Subcutaneous adipose tissue (tissue), 3 donors: ENCODE measurements around the gene RAB9A.

DNA sequence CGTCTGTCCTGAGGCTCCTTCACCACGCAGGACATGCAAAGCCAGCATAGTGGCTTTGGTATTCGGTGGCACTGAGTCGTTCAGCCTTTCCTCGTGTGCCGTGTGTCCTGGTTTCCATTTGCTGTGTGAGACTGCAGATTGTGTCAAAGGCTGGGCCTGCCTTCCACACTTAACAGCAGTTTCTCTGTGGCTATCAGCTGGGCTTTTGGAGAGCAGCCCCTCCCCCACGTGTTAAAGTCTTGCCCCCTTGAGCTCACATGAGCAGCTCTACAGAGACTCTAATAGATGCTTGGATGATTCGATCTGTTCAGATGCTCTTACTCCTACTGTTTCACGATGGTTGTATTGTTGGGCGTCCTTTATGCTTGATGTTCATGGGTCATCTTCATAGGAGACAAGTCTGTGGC lies 46.3 kb upstream of the CLCN4 start:
- PRO-cap: no peak
- RAMPAGE, long total RNA, 3 experiments: no peak in any of the 3 experiments

GRCh38 chrX:10122349-10122857 lies 34.4 kb upstream of the CLCN4 start:
- PRO-cap: no peak
- RAMPAGE, long total RNA, 3 experiments: no peak in any of the 3 experiments

DNA sequence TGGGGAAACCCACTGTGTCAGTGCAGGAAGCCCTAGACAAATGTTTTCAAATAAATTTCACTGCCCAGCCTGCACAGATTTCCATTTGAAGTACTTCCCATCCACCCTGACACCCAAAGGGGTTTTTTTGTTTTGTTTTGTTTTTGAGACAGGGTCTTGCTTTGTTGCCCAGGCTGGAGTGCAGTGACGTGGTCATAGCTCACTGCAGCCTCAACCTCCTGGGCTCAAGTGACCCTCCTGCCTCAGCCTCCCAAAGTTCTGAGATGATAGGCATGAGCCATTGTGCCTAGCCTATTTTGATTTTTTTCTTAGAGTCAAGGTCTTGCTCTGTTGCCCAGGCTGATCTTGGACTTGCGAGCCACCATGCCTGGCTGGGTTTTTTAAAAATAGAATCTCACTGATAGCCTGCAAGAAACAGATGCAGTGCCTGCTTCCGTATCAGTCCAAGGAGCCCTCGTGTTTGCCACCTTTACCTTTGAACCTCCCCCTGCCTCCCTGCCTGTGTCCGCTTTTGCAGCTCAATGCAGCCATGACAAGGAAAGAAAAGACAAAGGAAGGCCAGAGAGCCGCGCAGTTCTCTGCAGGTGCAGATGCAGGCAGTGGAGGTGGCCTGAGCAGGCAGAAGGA lies 13.3 kb upstream of the CLCN4 start:
- PRO-cap: no peak
- RAMPAGE, long total RNA, 3 experiments: no peak in any of the 3 experiments

DNA sequence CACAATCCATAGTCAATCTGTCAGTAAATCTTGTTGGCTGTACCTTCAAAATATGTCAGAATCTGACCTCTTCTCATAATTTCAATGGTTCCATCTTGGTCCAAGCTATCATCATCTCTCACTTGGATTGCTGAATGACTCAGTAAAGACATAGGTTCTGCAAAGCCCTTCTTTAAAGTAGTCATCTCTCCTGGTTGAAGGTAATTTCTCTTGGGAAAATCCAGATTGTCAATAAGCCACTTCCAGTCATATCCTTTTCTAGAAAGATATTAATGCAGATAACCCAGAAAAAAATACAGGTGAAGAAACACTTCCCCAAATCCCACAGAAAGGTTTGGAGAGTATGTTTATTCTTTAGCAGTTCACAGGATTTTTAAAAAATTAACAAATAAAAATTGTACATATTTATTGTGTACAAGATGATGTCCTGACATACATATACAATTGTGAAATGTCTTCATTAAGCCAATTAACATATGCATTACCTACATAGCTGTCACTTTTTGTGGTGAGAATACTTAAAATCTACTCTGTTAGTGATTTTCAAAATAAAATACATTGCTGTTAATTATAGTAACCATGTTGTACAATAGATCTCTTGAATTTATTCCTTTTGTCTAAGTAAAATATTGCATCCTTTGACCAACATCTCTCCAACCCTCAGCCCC lies 23.0 kb downstream of the AMELX start:
- PRO-cap: no peak
- RAMPAGE, long total RNA, 3 experiments: no peak in any of the 3 experiments

DNA sequence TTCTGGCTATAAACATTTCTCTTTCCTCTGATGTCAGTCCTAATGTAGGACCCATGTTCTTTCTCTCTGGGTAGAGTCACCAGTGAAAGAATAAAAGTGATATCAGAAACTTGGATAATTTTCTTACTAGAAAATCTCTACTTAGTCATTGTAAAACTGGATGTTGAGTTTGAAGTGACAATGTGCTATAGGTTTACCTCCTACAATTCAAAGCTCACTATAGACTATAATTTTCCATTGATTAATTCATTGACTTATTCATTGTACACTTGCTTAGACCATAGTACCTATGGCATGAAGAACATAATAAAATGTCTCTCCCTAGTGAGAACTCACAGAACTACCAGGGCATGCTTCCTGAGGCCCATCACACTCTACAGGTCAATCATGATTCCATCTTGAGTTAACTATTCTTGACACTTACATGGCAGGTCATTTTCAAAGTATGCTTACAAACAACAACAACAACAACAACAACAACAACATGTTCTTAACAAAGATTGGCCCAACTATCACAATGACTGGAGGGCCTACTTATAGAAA lies 77.3 kb downstream of the AMELX start:
- PRO-cap: no peak
- RAMPAGE, long total RNA, 3 experiments: no peak in any of the 3 experiments

DNA sequence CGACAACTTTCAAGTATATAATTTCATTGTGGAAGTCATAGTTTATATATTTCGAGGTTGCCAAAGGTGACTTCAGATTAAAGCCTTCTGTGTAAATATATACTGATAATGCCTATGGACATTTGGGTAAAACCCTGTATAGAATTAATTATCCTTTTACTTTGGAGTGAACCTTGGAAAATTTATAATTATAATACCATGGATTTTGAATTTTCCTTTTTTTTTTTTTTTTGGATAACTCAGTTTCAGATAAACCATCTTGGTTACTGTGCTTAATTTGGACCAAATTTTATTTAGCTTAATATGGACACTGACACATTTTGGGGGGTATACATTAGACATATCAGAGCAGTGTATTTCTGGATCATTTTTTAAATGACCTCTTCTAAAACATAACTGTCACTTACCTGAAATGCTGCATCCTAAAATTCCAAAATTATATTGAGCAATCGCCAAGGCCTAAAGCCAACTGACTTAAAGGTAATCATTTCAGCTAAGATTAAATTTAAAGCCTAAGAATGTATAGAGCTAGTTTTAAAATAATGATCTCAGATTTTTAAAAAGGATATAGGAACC lies 32.0 kb downstream of the PRPS2 start:
- PRO-cap: no peak
- RAMPAGE, long total RNA, 3 experiments: no peak in any of the 3 experiments

DNA sequence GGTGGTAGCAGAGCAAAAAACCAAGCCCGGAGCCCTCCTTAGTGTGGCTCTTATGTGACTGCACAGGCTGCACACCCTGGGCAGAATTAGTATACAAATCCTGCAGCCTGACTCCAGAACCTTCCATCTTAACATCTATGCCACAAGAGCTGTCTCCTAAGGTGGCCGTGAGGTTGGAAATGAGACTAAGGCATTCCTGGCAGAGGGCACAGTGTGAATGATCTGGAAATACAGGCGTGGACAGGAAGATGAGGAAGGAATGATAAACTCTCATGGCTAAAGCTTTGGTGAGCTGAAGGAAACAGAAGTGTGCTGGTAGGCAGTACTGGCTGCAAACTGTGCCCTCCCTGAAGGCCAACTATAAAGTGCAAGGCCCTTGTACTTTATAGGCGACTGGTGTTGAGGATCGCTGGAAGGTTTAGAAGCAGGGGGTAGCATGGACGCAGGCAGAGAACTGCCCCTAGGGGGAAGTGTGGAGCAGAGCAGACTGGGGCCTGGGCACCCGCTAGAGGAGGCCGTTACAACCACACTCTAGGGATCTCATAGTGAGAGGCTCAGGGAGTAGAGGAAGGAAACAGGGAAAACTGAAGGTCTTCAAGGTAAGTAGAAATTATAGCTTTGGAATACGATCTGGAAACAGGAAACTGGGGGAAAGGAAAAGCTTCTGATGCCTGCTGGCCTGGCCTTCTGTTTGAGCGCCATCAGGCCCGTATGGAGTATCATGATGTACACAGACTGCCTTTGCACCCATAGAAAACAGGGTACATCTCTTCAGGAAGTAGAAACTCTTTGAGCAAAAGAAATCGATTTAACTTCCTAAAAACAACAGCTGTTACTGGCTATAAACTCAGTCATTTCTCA lies 24.1 kb upstream of the TMSB4X start:
- PRO-cap: no peak
- RAMPAGE, long total RNA, 3 experiments: no peak in any of the 3 experiments

- PRO-cap: no peak
- RAMPAGE, long total RNA, 3 experiments: no peak in any of the 3 experiments
These were observed 17.7 kb upstream of the TMSB4X start for GRCh38 chrX:12957318-12957527.

DNA sequence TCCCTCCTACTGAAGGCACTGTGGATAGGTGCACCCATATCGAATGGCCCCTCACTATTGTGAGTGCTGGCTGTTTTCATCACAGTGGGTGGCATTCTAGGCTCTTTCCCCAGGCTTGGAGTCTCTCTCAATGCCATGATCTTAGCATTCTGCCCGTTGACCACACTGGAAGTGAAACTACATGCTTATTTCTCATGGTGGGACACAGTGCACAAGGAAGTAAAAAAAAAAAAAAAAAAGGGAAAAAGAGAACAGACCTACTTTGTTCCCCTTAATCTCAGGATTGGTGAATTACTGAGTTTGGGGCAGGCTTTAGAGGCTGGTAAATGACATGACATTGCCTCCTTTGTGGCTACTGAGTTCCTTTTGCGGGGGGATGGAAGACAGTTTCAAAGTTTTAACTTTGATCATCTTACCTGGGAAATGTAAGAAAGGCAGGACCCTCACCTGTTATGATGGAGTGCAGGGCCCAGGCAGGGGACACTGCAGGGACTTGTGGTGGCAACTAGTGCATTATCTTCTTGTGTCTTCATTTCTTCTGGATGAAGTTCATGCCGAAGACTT lies 28.5 kb downstream of the FAM9C start:
- PRO-cap: no peak
- RAMPAGE, long total RNA, 3 experiments: no peak in any of the 3 experiments

DNA sequence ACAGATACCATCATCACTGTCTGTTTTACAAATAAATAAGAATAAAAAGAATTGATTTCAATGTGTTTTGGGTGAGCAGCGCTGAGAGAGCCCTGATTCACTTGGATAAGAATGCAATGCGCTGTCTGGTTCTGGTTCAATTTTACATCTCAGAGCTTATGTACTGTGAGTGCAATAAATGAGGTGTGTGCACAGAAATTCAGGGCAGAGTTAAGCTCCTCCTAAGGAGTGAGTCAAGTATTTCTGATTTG lies 11.3 kb downstream of the FAM9C start:
- PRO-cap: no peak
- RAMPAGE, long total RNA, 3 experiments: no peak in any of the 3 experiments

DNA sequence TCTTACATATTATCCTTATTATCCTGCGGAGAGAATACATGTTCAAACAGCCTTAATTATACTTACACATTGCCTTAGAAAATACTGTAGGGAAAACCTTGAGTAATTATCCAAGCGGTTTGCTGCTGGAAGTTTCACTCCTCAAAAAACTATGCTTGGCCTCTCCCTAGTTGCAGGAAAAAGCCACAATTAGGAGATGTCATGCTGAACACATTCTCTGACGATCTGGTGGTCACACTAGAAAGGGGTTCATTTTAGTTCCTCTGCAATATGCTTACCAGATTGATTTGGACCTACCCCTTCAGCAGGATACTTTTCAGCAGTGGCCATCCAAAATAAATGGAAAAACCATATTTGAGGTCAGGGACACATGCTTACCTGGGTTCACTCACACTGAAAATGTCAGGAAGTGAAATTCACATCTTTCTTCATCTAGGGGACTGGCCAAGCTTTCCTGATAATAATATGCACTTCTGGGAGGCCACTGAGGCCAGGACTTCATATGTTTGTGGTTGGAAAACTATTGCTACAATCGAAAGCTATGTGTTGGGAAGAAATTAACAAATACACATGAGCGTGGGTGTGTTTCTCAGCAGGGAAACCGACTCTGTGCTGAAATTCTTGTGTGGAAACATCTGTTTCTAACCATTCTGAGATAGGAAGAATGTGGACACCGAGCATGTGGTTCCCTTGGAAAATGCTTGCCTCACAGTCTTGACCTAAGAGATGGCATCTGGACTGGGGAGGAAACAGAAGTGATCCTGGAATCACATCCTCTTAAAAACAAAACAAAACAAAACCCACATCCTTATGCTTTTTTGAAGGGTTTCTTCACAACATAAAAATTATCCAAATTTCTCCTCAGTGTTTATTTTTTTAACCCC lies 68.8 kb downstream of the ATXN3L start:
- PRO-cap: unidirectional peak, minus-strand start at position 401 of the sequence; bidirectional peak, plus-strand start at position 722 of the sequence, minus-strand start at position 614 of the sequence
- RAMPAGE, long total RNA, 3 experiments: start-site peak on the minus strand in 1 of 3 experiments, centred at position 503 of the sequence, 6 reads per replicate

- PRO-cap: no peak
- RAMPAGE, long total RNA, 3 experiments: no peak in any of the 3 experiments
These were observed 38.7 kb downstream of the EGFL6 start for GRCh38 chrX:13608080-13608597.

- PRO-cap: bidirectional peak, plus-strand start at chrX:13689128, minus-strand start at chrX:13689025; unidirectional peak, plus-strand start at chrX:13689413; unidirectional peak, plus-strand start at chrX:13689463
- RAMPAGE, long total RNA, 3 experiments: start-site peak on the plus strand in 3 of 3 experiments, at chrX:13689135-13689180 at its widest, 189 to 452 reads per replicate
These were observed at the start of gene RAB9A for GRCh38 chrX:13688568-13689644. Gene RAB9A (plus strand): TSS chrX:13689128.

- PRO-cap: no peak
- RAMPAGE, long total RNA, 3 experiments: no peak in any of the 3 experiments
These were observed 89.2 kb upstream of the GPM6B start for GRCh38 chrX:13906087-13906553.

DNA sequence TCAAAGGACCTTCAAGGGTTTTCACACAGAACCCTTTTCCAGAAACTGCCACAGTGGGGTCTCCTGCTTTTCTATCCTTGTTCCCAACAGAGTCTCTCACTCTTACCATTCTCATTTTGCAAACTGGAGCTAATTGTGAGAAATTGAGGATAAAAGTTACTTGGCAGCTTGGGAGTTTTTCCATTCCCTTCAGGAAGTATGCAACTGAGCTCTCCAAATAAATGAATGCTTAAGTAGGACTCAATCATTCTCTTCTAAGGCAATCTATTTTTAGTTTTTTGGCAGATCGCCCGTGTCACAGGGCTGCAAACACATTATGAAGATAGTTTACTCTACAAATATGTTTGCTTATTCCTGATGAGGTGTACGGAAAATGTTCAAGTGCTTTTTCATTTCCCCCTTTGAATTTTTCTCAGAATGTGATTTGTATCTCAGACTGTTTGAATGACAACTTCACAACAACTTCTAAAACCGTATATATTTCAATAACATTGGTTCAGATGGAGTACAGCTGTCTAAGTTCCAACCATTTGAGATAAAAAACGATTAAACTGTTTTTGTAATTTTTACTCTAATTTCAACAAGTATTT lies 5.3 kb downstream of the ASB11 start:
- PRO-cap: no peak
- RAMPAGE, long total RNA, 3 experiments: no peak in any of the 3 experiments

GRCh38 chrX:15606809-15607456 lies 6.2 kb upstream of the ACE2 start:
- PRO-cap: no peak
- RAMPAGE, long total RNA, 3 experiments: no peak in any of the 3 experiments

DNA sequence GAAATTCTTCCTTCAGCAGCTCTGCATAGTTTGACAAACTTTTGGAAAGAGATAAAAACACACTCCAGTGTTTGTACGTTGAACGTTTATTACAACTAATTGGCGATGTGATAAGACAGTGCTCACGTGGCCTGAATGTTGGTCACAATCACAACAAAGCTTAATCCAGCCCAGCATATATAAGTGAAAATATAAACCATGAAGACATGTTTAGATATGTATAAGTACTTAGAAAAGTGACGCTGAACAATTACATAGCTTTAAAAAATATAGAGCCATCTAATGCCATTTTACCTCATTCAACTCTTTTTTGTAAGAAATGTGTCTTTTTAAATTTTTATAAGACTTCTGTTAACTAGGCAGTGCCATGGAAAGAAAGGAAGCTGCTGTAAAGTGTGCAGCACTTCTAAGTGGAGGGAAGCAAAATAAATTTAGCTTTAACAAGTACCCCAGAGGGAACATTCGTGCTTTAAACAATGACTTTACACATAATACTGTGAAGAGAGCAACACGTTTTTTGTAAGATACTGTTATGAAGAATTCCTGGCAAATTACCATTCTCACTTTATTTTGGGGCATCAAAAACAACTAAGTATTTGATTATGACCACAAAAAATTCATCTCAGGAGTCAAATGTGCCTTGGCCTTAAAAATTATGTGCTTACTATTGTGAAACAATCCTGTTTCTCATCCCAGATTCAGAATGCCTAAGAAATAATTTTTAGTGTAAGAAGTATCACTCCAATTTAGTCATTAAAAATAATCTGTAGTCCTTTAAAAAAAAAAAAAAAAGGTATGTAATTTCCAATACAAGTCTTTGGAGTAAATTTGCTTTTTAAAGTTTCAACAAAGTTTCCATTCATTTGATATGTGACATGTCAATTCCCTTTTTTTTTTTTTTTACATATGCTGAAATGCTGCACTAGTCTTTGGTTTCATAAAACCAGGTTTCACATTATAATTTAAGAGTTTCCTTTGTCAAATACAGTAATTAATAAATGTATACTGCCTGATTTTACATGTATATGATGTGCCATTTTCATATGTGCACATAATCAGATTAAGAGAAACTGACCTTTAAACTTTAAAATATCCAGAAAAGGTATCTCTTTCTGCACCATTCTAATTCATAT lies 28.2 kb downstream of the AP1S2 start:
- PRO-cap: no peak
- RAMPAGE, long total RNA, 3 experiments: no peak in any of the 3 experiments

- PRO-cap: bidirectional peak, plus-strand start at chrX:15855100, minus-strand start at chrX:15854813; bidirectional peak, plus-strand start at chrX:15855304, minus-strand start at chrX:15855238
- RAMPAGE, long total RNA, 3 experiments: no peak in any of the 3 experiments
These were observed 557 bp upstream of the AP1S2 start for GRCh38 chrX:15854971-15855768.

DNA sequence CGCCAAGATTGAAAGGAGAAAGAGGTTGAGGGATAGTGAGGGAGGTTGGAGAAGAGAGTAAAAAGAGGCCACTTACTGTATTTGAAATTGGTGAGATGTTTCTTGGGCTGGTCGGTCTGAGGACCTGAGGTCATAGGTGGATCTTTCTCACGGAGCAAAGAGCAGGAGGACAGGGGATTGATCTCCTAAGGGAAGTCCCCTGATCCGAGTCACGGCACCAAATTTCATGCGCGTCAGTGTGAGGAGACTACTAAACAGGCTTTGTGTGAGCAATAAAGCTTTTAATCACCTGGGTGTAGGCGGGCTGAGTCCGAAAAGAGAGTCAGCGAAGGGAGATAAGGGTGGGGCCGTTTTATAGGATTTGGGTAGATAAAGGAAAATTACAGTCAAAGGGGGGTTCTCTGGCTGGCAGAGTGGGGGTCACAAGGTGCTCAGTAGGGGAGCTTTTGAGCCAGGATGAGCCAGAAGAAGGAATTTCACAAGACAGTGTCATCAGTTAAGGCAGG lies 16.6 kb downstream of the MAGEB17 start:
- PRO-cap: no peak
- RAMPAGE, long total RNA, 3 experiments: no peak in any of the 3 experiments

- PRO-cap: no peak
- RAMPAGE, long total RNA, 3 experiments: no peak in any of the 3 experiments
These were observed 71.7 kb upstream of the S100G start for GRCh38 chrX:16578207-16578653.